ENCODE results near the genes CUL5 and ACAT1.

DNA sequence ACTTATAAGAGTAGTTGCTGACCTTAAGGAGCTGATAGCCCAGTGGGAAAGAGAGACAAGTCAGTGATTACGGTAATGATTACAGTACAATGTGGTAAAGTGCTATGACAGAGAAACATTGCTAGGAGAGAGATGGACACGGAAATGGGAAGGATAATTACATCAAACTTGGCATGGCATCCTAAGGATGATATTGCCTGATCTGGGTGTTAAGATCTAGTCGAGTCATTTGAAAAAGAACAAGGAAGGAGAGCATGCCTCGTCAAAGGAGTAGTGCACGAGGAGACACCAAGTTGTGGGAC is 7.9 kb downstream of the GRIA4 start:
- PRO-cap = no peak

DNA sequence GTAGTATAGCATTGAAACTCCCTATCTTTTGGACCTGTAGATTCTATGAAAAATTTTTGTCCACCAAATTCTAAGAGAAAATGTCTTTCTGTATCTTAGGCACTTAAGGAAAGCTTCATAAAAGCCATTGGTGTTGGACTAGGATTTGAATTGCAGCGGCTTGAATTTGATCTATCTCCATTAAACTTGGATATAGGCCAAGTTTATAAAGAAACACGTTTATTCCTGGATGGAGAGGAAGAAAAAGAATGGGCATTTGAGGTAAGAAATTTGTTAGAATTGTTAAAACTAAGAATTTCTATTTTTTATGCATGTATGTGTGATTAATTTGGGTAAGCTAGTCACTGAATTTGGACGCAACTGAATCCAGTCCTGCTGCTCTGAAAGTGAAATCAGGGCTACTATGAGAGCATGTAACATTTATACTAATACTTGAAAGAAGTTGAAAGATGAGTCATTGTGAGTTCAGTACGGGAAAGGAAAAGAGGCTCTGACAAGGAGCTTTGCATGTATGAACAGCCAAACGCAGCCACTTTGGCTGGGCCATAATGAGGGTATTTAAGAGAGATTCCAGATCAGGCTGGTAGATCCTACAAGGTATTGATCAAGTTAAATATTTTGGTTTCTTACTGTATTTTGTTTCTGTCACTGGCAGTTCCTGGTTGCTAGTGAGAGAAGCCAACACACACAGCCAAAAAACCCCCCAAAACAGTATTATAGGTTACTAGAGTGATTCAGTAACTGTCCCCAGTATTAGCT is 13.9 kb downstream of the AASDHPPT start:
- PRO-cap = no peak

DNA sequence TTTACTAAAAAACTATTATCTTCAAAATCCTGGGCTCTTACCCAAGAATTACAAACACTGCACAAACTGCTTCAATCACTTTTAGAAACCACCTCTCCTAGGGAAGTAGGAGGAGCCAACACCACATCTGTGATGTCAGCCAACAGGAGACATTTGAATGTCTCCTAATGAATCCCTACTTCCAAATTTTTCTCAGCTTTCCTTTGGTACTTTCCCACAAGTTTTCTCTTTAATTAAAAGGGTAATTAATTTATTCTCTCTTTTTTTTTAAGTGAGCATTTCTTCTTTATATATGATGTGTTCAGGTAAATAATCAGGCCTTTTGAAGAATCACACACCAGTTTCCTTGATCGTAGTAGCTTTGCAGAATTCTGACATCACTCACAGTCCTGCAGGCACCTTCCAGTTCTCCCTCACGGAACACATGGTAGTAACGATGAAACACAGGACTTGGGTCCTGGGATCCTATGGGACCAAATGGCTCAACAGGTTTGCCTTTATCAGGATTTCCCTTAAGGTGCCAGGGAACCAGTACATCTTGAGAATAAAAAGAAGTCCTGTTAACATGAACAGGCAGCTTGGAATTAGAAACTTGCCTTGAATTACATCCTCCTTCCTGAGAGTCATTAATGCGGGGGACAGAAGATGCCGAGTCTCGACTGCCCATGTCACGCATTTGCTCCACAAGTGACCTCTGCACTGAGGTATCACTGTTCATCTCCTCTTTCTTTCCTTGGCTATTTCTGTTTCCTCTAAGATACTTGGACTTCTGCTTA is 46.9 kb upstream of the CWF19L2 start:
- PRO-cap = no peak

DNA sequence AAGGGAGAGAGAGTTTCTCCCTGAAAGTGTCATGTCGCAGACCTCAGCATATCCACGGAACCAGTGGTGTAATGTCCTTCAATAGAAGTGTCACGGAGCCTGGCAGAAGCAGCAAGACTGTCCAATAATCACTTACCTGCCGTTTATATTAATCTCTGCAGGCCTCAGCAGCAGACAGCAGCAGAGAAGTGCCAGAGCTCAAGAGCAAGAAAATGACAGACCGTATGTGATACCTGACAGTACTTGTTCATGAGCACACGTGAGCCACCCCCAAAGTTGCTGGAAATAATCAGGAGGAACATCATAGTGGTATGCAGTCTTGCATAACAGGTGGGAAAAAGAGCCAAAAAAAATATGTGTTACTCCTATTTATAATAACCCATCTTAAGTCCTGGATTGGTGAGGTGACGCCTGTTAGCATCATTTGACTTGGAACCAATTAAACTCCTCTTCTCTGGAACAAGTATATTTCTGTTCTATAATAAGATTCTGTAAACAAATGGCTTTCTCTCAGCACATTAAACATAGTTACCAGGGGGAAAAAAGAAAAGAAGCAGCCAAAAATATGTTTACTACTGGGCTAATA is 7.7 kb upstream of the SLN start:
- PRO-cap = no peak

GRCh38 chr11:108008374-108009469 is at the start of gene CUL5:
Gene CUL5 (plus strand): TSS chr11:108008898.
- PRO-cap = unidirectional peak, plus-strand start at chr11:108008821; bidirectional peak, plus-strand start at chr11:108008918, minus-strand start at chr11:108008872; bidirectional peak, plus-strand start at chr11:108009321, minus-strand start at chr11:108009315

DNA sequence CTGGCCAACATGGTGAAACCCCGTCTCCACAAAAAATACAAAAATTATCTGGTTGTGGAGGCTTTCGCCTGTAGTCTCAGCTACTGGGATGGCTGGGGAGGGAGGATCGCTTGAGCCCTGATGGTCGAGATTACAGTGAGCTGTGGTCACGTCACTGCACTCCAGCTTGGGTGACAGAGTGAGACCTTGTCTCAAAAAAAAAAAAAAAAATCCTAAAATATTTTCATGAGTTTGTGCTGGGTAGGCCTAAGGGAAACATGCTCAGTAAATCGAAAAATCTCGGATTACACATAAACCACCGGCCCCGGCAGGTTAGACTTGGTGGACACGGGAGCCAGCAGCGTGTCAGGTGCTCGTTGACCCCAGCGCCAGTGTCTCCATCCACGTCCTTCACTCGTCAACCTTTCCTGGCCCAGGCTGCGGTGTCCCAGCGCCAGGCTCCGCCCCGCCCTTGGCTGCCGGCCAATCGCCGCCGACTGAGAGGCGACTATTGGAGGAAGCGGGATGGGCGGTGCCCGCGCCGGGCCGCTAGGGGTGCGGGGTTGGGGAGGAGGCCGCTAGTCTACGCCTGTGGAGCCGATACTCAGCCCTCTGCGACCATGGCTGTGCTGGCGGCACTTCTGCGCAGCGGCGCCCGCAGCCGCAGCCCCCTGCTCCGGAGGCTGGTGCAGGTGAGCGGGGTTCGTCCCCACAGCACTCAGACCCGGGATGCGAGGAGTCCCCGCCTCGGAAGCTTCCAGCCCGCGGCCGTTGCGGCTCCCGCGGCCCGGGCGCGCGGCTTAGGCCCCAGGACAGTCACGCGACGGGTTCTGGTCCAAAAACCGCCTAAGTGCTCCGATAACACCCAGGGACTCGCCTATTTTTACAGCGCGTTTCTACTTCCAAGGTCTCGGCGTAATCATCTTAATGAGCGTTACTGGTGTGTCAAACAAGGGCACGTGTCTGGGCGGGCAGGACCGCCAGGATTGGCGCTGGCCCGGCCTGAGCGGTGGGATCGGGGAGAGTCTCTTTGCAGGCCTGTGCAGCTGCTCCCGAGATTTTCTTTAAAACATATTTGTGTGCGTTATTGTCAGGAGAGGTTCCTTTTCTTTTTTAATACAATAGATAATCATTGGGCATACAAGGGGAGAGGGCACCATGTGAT is at the start of gene ACAT1:
Gene ACAT1, plus strand, starts transcription at position 560 of the 1,144 bp plus-strand sequence.
- PRO-cap = bidirectional peak, plus-strand start at position 560 of the sequence, minus-strand start at position 399 of the sequence

- PRO-cap = no peak
Measured at GRCh38 chr11:108224908-108225683, 2.2 kb downstream of the ATM start.

DNA sequence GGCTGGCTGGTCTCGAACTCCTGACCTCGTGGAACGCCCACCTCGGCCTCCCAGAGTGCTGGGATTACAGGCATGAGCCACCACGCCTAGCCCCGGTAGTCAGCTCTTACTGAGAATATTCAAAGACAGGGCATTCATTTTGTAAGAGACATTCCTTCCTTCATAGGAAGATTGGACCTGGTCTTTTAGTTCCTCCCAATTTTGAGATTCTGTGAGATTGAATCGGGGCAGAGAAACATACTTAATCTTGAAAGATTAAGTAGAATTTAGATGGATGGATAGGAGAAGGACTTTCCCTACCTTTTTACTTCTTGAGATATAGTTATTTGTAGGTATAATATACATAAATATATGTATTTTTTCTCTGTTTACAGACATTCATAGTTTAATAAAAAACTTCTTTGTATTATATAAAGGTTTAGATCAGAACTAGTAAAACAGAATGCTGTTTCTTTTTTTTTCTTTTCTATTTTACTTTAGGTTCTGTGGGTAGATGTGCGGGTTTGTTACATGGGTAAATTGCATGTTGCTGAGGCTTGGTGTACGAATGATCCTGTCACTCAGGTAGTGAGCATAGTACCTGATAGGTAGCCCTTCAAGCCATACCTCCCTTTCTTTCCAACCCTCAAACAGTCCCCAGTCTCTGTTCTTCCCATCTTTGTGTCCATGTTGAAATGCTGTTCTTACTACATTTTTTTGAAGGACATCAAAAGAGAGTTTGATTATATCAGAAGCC is 3.0 kb downstream of the ATM start:
- PRO-cap = no peak

DNA sequence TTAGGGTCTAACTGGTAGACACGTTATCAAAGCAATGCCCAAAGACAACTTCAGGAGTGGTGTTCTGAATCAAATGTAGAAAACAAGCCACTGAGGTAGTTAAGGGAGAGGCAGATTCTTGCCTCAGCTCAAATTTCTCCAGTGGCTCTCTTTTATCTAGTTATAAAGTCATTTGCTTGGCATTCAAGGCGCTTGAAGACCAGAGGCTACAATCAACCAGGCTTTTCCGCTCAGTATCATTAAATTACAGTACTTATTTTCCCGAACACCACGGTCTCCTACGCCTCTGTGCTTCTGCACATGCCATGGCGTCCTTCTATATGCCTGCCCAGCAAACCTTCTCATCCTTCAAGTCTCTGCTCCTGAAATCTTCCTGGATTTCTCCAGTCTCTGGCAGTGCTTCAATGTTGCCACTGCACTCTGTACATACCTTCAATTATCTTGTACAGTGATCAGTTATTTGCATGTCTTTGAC is 1.5 kb downstream of the POGLUT3 start:
- PRO-cap = no peak

GRCh38 chr11:108592565-108593197 is 887 bp downstream of the EXPH5 start:
- PRO-cap = unidirectional peak, plus-strand start at chr11:108592983

DNA sequence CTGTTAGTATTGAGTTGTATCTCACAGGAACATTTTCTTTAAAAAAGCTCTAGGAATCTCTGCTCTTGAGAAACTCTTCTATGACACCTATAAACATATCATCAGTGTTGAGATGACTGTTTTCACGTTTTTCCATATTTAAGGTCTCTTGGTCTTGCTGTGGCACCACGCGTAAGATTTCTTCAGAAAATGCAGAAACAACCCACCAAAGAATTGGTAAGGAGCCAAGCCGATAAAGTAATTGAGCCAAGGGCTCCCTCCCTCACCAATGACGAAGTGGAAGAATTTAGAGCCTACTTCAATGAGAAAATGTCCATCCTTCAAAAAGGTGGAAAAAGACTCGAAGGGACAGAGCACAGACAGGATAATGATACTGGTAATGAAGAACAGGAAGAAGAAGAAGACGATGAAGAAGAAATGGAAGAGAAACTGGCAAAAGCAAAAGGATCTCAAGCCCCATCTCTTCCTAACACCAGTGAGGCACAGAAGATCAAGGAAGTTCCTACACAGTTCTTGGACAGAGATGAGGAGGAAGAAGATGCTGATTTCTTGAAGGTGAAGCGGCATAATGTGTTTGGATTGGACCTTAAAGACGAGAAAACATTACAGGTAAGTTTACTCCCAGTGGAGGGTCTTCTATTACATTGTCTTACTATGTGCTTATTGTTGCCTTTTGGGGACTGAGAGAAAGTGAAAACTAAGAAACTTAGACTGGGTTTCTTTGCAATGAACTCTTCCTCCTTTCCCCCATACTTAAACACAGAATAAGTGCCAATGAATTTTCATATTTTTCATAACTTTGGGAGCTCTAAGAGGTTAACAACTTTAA is 58.2 kb downstream of the DDX10 start:
- PRO-cap = no peak

DNA sequence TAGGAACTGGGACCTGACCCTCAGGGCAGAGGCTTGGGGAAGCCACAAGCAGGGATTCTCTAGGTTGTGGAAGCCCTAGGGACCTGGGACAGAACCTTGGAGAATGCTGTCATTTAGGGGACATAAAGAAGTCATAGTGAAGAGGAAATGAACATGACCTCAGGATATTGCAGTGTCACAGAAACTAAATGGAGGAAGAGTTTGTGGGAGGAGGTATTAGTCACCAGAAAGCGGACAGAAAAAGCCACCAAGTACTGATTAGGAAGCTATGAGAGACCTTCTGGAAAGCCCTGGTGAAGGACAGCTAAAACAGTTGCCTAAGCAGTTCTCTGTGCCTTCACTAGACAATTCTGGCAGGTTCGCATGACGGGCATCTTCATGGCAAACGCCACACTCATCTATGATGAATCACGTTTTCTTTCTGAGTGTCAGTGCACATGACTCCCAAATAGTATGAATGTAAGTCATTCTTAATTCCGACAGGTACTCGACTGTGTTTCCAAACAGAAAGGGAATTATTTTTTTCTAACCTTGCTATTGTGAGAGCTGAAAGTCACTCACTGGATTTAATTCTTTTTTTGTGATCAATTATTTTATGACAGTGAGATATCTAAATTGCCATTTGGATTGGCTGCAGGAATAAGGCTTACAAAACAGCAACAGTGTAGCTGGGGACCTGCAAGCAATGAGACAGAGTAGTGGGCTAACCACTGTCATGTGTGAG is 325.9 kb downstream of the C11orf87 start:
- PRO-cap = no peak

DNA sequence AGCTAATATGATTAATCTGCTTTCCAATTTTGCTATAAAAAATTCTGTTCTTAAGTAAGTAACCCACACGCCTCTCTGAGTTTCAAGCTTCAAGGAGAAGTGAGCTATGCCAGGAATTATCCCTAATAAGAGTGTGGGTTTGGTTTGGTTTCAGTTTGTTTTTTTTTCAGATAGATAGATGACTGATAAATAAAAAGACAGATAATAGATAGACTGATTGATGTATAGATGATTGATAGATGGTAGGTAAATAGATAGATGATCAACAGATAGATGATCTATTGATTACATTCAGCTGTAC is 29.6 kb upstream of the ZC3H12C start:
- PRO-cap = no peak

DNA sequence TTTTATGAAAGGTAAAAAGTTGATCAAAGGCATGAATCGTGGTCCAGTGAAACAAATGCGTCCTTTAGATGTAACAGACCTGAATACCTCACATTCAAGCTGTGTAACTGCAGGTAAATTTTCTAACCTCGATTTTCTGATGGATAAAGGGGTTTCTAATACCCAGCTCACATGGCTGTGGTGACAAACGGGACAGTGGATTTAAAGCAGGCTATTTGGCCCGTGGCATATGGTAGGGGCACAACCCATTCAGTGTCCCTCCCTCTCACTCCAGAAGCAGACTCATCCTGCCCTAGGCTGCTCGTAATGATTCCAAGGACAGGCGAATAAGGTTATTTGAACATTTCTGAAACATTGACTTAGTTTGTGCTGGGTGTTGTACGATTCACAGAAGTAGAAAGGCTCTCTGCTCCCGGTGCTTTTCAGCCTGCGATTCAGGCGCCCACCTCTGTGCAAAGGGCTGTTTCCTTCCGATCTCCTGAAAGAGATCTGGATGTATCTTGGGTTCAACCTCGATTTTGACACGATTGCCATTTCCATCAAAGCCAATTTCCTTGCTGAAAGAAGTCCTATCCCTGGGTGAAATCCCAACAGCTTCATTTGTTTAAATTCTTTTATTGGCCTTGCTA is 1.3 kb upstream of the ZC3H12C start:
- PRO-cap = unidirectional peak, plus-strand start at position 267 of the sequence; bidirectional peak, plus-strand start outside the sequence, minus-strand start at position 492 of the sequence

- PRO-cap = no peak
Measured at GRCh38 chr11:110148627-110149188, 55.5 kb downstream of the ZC3H12C start.

DNA sequence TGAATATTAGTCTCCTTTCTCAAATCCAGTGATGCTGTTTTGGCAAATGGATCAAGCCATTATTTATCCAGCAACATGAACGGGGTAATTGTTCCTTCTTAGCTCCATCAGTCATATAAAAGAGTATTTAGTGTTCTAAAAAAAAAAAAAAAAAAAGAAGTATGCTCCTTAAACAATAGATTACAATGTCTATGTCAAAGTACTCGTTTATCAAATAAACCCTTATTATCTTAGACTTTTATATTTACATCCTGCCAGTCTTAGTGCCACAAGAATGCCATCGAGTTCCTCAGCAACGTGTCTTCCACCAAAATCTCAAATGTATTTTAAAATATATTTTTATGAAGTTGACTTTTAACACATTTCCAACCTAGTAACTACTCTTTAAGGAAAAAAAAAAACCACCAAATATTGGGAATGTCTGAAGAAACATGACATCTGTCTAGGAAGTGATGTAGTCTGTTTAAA is 1.2 kb downstream of the RDX start:
- PRO-cap = no peak

DNA sequence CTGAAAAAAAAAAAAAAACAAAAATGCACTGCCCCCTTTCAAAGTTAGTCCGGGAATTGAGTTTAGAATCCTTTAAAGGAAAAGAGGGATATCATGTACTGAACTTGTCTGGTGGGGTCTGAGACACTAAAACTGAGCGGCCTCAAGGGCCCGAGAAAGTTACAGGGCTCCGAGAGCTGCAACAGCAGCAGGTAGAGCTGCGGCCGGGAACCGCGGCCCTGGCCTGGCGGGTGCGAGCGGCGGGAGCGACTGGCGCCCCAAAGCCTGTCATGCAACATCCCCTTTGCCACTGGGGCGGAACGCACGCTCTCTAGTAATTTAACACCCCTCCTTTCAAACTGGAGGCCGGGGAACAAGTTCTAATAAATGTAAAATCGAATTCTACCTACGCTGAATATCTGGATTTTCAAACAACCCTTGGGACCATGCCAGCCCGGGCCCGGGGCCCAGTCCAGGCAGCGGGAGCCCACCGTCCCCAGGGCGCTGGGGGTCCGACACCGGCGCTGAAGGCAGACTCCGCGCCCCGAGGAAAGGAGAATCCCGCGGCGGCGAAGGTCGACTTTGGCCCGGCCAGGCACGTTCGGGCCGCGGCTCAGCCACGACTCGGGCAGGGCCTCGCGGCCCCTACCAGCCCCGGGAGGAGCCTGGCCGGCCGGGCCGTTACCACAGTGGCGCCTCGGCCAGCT is 631 bp downstream of the RDX start:
- PRO-cap = unidirectional peak, plus-strand start at position 156 of the sequence

DNA sequence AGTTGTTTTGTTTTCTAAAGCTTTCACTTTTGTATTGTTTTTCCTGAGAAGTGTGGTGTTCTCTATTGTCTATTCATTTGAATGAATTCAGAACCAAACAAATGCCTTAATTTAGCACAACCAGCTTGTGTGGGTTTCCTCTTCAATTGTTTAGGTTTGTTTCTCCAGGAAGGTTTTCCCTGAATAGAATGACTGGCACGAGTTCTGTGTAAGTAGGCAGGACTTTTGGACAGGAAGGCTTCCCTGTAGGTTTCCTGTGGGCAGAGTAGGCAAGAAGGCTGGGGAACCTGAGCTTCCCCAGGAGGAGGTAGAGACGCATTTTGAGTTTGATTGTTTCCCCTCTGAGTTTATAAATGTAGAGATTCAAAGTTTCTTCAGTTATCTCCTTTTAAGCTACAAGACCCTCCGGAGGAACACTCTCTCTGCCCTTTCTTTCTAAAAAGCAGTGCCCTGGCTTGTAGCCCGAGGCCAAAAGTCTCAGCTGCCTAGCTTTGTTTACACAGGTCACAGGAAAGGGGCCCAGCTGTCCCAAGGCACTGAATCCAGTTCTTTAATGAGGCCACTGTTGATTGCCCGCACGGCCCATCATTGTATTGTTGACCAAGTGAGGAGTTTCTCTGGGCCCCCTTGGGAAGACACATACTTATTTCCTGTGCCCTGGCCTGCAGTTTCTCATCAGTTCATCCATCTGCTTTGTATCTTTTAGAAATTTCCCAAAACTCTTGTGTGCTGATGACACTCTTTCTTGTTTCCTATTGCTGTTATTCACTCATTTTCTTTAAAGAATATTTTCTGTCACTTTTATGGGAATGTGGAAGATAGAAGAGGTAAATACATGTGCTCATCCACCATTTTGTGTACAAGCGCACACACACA is 66.6 kb upstream of the FDX1 start:
- PRO-cap = no peak

- PRO-cap = no peak
Measured at GRCh38 chr11:110463987-110464404, 34.2 kb downstream of the FDX1 start.

- PRO-cap = no peak
Measured at GRCh38 chr11:110797513-110797871, 85.3 kb upstream of the ARHGAP20 start.

All from LUHMES (cell line).